Cerebral cortex (tissue), 2 donors: ENCODE measurements around a stretch of chr20.

GRCh38 chr20:53318195-53318706 is 275.4 kb downstream of the ZNF217 start:
- PRO-cap, 2 experiments: no peak in any of the 2 experiments

DNA sequence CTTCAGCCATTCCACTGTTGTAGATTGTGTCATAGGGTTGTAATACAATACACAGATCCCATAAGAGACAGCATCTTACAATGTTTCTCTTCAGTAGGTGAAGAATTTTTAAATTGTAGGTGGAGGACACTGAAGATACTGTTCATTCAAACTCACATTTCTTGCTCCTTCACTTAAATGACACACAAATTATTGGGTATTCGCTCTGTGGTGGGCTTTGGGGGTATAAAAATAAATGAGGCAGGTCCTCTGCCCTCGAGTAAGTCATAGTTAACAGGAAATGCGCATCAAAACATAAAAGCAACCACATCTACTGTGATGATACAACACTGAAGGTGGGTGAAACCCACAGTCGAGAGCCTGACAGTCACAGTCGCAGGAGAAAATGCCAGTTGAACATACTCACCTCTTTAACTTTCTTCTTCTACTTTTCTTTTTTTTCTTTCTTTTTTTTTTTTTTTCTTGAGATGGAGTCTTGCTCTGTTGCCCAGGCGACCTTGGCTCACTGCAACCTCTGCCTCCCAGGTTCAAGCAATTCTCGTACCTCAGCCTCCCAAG is 205.4 kb downstream of the ZNF217 start:
- PRO-cap, 2 experiments: no peak in any of the 2 experiments

DNA sequence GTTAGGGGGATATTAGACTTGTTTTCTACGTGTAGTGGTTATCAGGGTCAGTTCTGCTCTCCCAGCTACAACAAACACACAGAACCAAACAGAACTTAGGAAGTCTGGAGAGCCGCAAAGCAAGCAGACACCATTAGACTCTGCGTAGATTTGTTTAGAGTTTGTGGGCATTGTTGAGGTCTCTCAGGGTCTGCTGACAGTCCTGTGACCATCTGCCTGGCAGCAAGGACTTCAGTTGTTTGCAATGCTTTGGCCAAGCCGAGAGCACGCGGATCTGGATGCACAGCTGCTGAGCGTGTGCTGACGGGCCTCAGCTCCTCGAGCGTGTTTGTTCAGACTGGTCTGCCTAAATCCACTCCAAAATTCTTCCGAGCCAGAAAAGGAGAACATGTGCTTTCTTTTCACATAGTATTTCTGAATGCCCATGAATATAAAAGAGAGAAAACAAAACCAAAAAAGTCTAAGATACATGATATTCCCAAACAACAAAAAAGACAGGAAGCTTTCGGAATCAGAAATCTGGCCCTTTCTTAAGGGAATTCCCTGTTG is 159.0 kb downstream of the ZNF217 start:
- PRO-cap, 2 experiments: no peak in any of the 2 experiments

DNA sequence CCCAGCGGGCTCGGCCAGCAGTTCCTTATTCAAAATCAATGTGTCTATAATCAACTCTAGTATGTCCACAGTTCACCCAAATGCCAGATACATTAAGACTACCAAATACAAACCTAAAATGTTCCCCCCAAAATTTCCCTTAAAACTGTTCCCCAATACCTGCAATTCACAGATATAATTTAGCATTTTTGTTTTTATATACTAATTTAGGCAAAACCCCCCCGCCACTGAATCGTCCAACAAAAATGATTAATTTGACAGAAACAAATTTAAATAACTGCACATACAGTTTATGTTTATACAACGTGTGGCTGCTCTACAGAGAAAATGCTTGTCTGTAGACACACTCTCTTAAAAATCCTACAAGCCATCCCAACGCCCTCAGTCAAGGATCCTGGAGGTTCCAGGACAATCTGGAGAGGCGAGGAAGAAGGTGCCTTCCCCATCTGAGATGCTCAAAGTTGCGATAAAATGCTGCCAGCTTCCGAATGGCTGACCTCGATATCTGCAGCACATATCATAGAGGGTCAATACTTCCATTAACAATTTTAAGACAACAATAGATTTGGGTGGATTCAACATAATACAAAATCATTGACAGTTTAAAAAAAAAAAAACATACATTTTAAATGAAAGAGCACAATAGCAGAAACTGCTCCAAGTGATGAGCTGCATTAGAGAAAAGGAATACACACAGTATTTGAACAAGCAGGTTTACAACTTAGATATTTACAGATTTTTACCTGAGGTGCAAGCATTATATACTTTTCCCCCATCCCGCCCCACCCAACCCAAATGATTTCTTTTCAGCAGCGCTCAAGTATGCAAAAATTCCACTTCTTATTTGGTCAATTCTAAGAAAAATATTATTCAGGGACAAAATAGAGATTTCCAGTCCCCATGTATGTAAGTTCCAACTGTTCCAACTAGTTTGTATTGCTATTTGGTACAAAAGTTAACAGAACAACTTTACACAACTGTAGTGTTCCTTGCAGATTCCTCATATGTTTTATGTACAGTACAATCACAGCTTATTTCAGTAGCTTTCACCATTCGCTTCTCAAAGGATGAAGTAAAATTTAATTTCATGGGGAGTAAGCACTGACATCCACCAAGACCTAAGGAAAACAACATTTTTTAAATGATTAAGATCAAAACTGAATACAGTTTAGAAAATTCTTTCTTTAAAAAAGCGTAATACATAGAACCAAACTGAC is 25.1 kb downstream of the ZNF217 start:
- PRO-cap, 2 experiments: no peak in any of the 2 experiments

GRCh38 chr20:53592012-53592529 is 1.6 kb downstream of the ZNF217 start:
- PRO-cap, 2 experiments: no peak in any of the 2 experiments

GRCh38 chr20:53609397-53610149 is 15.9 kb upstream of the ZNF217 start:
- PRO-cap, 2 experiments: no peak in any of the 2 experiments

DNA sequence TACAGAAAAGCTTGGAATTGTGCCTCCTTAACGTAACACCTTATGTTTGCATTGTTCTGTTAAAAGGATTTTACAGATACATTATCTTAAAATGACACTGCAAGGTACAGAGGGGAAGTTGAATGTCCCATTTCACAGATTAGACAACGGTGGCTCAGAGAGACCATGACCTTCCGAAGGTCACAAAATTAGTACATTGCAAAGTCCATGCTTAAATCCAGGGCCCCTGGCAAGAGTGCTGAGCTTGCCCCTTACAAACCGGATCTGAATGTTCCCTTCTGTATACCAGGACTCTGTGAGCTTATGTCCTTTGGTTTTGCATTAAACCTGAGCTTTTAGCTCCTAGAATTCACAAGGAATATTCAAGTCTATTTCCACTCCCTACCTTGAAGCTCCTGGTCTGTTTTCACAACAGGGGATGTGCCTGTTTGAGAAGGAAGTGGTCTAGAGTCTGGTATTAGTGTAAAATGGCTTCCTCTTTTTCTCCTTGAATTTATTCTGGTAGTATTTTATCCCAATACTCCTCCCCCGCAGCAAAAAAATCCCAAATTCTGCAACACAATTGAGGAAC is 28.9 kb upstream of the ZNF217 start:
- PRO-cap, 2 experiments: no peak in any of the 2 experiments

DNA sequence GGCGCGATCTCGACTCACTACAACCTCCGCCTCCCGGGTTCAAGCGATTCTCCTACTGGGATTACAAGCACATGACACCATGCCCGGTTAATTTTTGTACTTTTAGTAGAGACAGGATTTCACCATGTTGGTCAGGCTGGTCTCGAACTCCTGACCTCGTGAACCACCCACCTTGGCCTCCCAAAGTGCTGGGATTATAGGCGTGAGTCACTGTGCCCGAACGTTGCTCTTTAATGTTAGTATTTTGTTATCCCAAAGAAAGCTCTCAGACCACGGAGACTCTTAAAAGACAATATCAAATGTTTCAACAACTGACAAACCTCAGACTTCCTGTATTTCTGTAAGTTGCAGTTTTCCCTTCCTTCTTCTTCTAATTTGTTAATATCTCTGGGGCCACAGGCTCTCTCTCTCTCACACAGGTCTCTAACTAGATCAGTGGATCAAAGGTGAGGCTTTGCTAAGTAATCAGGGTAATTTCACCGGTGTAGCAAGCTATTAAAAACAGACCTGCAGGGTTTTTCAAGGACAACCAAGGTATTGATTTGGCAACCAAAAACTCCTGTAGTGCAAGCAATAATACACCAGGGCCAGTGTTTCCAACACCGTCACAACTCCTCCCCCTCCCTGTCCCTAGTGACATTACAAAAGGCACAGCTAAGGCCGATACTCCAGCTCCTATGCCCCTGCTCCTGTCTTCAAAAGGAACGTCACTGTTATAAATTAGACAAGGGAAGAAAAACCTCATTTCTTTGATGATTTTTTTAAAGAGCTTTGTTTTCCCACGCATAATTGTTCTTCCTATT is 48.9 kb upstream of the ZNF217 start:
- PRO-cap, 2 experiments: no peak in any of the 2 experiments

GRCh38 chr20:53736796-53737450 is 143.3 kb upstream of the ZNF217 start:
- PRO-cap, 2 experiments: peak in 1 of 2 experiments; most common plus-strand start chr20:53736924 (in 1)

DNA sequence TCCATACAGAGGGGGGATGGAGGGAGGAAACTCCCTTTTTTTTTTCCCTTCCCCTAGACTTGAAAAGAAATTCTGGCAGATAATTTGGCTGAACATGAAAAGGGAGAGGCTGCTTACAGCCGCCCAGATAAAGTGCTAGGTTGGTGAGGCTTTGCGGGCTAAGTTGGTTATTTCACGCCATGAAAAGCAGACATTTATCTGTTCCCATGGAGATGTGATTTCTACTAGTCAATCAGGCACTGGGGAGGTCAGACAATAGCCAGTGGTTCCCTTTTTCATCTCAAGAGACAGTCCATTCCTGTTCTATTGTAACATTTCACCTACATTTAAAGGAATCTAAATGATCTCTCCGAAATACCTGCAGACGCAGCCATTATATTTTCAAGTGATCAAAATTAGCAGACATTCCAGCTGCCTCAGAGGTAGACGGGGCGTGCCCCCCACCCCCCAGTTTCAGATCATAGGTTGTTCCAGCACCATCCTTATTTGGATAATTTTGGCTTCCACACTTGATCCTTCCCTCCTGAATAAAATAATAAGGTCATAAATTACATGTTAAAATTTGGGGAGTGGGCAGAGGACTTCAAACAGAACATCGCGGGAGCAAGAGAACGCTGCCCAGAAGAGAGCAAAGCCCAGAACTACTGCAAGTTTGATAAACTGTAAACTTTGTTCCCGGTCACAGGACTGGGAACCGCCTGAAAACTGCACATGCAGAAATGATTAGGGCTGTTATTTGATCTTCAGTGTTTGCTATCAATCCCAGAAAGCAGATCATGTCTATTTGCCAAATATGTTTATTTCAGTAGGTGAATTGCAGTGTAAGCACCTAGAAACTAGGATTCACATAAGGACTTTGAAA is 144.0 kb upstream of the ZNF217 start:
- PRO-cap, 2 experiments: no peak in any of the 2 experiments

DNA sequence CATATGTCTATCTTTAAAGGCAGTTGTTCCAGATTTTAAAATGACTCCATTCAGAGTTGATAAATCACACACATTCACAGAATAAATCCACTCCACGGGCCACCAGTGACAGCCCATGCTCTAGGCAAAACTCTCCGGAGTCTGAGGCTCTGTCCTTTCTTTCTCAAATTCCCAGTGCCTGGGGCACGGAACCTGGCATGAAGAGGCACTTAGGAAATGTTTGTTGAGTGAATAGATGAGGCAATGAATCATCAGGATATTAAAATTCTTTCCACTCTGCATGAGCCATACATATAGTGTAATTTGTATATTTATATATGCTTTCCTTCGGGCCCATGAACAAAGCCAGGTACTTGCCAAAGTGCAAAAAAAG is 212.1 kb upstream of the ZNF217 start:
- PRO-cap, 2 experiments: no peak in any of the 2 experiments

DNA sequence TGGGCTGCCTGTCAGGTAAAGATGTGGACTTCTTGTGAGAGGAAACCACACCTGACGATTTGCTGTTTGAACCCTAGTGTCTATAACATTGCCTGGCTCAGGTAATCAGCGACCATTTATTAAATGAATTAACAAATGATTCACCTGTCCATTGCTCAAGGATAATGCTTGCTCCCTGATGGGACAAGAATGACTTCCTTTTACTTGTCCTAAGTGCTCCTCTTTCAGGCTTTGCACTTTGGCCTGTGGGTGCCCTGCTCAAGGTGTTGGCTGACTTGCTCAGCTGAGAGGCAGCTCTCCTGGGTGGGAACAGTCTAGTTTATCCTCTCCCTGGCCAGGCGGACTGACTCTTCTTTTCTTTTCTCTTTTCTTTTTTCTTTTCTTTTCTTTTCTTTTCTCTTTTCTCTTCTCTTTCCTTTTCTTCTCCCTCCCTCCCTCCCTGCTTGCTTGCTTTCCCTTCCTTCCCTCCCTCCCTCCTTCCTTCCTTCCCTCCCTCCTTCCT is 233.1 kb downstream of the BCAS1 start:
- PRO-cap, 2 experiments: no peak in any of the 2 experiments

- PRO-cap, 2 experiments: peak in 1 of 2 experiments; most common plus-strand start chr20:54028802 (in 1); most common minus-strand start chr20:54028627 (in 1)
Measured at GRCh38 chr20:54028331-54029213, 41.8 kb downstream of the BCAS1 start.

DNA sequence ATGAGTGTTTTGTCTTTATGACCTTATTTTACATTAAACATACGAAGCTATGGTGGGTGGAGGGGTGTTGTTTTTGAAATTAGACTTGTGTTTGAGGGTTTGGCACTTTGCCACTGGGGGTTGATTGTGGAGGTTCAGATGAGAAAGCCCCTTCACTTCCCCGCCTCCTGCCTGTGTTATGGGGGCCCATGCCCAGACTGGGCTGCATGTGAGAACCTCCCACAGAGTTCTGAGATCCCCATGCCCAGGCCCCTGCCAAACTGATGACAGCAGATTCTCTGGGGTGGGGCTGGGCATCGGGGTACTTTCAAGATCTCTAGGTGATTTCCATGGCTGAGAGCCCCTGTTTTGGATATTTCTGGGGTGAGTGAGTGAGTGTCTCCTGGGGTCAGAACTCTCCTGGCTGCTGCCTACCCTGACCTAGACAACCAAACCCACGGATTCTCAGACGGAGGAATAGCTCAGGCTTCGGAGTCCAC is 6.4 kb downstream of the BCAS1 start:
- PRO-cap, 2 experiments: no peak in any of the 2 experiments

DNA sequence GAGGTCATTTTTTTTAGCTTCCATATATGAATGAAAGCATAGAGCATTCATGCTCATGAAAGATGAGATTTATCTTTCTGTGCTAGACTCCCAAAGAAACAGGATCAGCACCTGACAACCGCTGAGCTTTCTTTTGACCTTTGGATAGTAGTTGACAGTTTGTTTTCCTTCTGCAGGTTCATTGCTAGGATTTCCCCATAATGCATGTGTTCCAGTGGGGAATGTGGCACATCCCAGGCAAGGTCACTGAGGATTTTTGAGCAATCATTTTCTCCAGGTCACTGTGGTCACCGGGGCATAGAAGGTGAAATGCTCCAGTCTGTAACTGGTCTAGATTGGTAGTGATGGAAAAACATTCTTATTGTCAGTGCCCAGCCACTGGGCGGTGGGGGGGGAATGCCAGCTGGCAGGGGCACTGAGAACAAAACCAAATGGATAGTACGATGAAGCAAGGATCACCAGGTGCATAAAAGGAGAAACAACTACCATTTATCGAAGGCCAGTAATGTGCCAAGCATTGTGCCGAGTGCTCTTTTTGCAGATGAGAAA is 33.7 kb upstream of the BCAS1 start:
- PRO-cap, 2 experiments: no peak in any of the 2 experiments

DNA sequence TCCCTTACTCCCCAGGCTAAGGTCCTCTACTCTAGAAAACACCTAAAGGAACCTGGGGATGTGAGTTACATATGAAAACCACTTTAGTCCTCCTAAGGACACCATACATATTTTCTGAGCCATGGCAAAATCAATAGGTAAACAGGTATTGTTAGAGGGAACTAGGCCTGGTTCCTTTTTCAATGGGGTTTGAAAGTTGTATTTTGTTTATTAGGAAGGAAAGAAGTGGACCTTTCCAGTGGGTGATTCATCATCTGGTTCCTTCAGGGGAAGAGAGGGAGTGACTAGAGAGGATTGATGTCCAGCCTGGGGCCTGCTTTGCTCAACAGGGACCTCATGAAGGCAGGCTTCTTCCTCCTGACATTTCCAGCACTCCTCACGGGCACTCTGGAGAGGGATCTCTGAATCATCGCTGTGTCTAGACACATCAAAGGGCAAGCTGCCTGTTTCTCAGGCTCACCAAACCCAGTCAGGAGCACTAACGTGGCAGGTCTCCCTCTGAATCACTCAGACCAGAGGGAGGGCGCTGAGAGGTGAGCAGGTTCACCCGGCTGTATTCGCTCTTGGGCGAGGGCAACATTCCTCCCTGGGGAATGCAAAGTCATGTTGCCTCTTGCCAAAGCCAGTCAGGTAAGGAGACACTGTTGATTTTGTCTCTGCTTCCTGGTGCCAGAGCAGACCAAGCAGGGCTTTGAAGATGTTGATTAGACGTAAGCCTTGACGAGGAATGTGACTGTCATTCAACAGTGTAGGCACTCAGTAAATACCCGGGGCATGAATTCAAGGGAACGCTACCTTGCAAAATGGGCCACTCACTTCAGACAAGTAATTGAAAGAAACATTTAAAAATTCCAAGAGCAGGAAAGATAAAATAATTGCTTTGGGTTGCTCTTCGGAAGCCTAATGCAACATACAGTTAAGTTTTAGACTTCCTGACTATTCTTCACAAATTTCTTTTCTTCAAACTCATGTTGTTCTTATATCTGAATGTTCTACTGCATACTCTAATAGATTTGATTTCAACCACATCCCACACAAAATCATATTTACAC is 50.2 kb downstream of the CYP24A1 start:
- PRO-cap, 2 experiments: no peak in any of the 2 experiments

DNA sequence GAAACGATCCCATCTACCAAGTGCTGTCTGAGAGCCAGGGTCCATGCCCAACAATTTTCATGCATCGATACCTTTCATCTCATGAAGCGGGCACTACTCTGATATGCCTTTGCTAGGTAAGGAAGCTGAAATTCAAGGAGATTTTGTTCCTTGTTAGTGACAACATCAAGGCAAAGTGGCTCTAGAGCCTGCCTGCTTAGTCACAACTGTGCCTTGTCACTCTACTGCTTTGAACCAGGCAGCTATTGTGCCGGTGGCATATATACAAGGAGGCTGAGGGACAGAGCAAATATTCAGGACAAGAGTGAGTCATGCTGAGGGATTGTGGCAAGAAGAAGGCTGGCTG is 59.4 kb downstream of the PFDN4 start:
- PRO-cap, 2 experiments: no peak in any of the 2 experiments

DNA sequence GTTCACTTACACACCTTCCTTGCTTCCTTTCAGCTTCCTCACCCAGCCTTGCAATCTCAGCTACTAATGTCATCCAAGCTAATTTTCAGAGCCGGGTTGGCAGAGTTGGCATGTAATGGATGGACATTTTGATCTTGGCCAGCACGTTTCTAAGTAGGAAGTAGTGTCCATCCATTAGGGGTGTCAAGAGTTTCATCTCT is 60.5 kb downstream of the PFDN4 start:
- PRO-cap, 2 experiments: no peak in any of the 2 experiments

- PRO-cap, 2 experiments: peak in 1 of 2 experiments; most common plus-strand start chr20:56418850 (in 1); most common minus-strand start chr20:56418712 (in 1)
Measured at GRCh38 chr20:56417835-56418930, 6.1 kb downstream of the CASS4 start.

GRCh38 chr20:56443362-56443951 is 25.0 kb upstream of the RTF2 start:
- PRO-cap, 2 experiments: no peak in any of the 2 experiments